Ascending aorta (tissue), 1 donor: ENCODE data around the genes NCAPH2, KLHDC7B, SYCE3 and ACR.

DNA sequence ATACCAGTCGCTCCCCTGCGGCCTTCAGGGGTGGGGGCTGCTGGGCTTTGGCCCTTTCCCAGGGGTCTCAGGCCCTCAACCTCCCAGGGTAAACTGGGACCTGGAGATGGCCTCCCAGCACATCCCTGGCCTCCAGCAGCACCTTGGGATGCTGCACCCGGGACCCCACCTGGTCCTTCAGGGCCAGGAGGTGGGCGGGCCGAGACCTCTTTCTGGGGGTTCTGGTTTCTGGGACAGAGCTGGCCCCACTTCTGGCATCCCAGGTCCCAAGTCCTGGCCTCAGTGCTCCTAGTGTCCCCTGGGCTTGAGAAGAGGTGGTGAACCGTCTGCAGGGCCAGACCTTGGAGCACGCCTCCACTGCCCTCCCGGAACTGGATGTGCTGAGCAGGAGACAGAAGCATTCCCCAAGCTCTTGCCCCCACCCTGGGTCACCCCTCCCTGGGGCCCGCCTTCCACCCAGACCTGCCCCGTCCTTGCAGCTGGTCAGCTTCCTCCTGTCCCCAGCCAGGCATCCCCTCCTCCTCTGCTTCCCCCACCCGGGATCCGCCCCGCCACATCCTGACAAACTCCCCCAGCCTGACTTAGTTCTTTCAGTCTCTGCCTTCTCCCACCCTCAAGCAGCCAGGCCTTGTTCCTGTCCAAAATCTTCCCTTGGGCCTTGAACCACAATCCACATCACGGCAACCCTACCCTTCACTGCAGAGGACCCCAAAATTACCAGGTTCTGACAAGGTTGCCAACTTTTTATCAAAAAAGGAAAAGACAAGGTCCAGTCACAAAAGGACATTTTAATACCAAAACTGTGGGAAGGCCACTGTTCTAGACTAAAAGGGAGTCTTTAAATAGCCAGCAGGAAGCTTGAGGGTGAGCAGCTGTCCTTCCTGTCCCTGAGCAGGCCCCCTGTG, 1.1 kb upstream of the PLXNB2 start:
- PRO-cap: no peak

GRCh38 chr22:50373968-50374559, 30.9 kb downstream of the PPP6R2 start:
- PRO-cap: no peak

DNA sequence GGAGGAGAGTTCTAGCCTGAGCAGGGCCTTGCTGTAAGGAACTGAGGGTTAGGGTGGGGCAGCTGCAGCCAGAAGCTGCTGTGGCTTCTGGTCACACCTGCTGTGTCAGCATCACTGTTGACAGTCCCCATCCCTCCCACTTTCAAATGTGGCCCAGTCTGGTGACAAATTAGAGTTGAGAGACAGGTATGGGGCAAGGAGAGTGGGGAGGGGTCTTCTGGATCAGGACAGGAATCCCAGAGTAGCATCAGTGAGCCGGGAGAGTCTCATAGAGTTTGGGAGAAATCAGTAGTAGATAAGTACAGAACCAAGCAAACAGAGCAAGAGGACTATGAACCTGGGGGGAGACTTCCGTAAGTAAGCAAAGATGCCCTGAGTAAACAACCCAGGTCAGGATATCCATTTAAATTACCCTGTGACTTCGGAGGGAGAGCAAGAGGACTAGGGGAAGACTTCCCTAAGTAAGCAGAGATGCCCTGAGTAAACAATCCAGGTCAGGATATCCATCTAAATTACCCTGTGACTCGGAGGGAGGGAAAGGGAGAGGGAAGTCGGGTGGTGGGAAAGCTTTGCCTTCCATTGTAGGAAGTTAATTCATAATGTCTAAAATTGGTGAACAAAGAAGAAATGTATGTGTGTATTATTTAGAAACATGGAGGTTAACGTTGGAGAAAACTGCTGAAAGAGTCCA, 53.8 kb downstream of the PPP6R2 start:
- PRO-cap: no peak

DNA sequence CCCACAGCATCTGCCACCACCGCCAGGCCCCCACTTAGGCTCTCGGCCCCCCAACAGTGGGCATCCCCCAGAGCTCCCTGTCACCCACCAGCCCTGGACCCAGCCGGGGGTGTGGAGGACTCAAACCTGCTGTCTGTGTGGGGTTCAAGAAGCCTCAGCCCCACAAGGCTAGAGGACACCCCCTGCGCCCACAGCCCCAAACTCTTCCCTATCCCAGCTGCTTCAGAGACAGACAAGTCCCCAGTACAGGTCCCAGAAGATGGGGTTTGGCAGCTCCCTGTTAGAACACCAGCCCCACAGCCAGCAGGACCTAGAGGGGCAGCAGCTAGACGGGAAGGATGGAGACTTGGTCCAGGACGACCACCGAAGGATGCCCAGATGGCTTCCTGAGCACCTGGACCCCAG, 6.0 kb downstream of the SBF1 start:
- PRO-cap: no peak

GRCh38 chr22:50507852-50509064, at the start of gene NCAPH2:
Gene NCAPH2 (plus strand): TSS chr22:50508224.
- PRO-cap: unidirectional peak, plus-strand start at chr22:50508258

DNA sequence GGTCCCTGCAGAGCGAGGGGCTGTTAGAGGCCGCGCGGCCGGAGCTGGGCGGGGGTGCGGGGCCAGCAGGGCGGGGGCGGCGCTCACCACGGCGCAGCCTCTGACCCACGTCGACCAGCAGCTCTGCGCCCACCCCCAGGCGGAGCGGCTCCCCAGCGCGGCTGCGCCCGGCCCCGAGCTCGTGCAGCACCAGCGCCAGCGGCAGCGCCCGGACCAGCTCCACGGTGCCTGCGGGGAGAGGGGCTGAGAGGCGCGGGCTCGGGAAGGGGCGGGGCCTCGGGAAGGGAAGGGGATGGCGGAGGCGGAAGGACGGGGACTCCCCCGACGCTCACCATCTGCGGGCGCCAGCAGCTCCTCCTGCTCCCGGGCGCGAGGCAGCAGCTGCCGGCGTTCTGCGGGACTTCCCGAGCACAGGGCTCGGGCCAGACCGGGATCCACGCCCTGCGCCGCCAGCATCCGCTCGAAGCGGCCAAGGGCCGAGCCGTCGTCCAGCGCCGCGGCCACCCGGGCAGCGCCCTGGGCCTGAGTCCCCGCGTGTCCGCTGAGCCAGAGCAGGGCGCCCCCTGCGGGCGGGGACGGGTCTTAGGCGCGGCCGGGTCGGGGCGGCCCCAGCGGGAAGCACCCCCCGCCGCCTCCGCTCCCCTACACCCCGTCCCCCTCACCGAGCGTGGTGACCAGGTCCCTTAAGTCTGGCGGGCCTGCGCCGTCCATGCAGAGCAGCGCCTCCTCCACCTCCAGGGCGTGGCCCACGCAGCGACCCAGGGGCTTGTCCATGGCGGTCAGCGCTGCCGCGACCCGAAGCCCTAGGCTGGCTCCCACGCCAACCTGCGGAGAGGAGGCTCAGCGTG, 740 bp upstream of the SCO2 start:
- PRO-cap: no peak

DNA sequence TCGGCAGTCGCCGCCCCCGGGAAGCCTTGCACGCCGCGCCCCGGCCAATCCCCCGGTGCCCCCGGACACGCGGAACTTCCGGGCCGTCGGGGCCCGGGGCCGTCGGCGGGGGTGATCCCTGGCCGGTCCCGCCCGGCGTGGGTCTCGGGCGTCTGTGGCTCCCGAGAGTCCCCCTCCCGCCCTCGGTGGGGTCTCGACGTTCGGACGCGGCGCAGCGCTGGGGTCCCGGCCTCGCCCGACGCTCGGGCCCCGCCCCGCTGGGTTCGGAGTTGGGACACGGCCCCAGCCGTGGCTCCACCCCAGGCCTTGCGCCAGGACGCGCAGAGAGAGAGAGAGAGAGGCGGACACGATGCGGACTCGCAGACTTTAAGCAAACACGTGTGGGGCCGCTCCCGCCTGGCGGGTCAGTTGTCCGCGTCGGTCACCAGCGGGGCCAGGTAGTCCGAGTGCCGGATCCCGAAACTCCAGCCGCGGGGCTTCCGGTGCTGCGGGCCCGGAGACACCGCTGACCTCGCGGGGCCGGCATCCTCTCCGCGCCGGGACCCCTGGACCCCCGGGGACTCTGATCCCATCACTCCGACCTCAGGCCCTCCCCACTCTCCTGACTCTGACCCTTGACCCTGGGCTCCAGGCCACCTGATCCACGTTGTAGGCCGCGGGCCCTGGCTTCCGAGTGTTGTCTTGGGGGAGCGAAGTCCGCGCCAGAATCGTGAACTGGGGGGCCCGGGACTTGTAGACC, 433 bp upstream of the TYMP start:
- PRO-cap: unidirectional peak, plus-strand start at position 314 of the sequence

- PRO-cap: no peak
Observed at GRCh38 chr22:50537704-50538715, 5.7 kb upstream of the ODF3B start.

- PRO-cap: no peak
Observed at GRCh38 chr22:50545553-50546139, at the start of gene KLHDC7B. Gene KLHDC7B (plus strand): TSS chr22:50545899.

GRCh38 chr22:50562803-50563836, at the start of gene SYCE3:
Gene SYCE3 (minus strand): TSS chr22:50562919.
- PRO-cap: no peak

DNA sequence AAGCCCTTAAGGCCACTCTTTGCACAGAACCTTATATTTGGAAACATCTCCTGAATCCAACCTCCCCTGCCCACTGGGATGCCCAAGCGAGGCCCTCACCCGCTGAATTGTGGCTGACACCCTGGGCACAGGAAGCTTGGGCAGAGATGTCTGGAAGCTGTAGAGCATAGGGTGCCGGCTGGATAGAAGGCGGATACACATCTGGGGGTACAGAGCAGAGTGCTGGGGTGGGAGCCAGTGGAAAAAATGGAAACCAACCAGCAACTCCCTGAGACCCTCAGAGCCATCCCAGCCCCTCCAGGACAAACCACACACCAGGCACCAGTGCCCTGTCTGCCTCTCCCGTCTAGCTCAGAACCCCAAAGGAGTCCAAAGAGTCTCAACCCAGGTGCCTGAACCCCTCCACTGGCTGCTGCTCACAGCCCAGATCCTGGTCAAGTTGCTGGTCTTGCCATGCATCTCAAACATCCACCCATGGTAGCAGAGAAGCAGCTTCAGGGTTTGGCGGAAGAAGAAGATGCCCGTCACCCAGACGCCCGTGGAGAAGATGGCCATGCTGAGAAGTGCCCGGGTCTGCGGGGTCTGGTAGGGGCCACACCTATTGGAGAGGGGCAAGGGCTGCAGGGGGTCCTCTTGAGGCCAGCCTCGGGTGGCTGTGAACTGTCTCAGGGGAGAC, 1.7 kb downstream of the CPT1B start:
- PRO-cap: no peak

DNA sequence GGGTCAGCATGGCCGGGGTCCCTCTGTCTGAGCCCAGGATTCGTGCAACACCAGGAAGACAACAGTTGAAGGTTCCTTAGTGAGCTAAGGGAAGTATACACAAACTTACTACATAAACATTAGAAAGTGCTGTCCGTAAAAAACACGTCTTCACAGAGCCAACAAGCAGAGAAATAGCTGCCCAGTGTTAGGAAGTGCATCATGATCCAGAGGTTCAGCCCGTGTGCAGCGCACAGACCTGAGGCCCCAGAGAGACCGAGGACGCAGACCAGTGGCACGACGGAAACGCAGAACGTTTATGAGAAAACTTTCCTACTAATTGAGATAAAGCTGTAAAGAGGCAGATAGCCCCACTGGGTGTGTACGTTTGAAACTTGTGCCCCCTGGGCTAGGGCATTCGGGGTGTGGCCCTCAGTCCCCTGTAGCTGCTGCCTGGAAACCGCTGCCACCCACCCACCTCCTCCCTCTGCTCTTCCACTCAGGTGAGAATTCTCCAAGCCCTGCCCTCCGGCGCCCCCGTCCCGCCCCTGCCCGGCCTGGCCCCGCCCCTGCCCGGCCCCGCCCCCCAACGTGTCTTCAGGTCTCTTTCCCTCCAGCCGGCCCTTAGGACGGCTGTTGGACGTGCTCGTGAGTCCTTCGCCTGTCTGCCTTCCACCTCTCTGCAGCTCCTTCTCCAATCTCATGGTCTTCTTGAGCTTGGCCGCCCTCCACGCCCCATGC, 11.9 kb downstream of the MAPK8IP2 start:
- PRO-cap: no peak

GRCh38 chr22:50672173-50673202, 44.5 kb upstream of the ARSA start:
- PRO-cap: no peak

GRCh38 chr22:50695420-50696642, 42.2 kb upstream of the ACR start:
- PRO-cap: no peak

- PRO-cap: no peak
Observed at GRCh38 chr22:50700796-50701384, 37.1 kb upstream of the ACR start.

DNA sequence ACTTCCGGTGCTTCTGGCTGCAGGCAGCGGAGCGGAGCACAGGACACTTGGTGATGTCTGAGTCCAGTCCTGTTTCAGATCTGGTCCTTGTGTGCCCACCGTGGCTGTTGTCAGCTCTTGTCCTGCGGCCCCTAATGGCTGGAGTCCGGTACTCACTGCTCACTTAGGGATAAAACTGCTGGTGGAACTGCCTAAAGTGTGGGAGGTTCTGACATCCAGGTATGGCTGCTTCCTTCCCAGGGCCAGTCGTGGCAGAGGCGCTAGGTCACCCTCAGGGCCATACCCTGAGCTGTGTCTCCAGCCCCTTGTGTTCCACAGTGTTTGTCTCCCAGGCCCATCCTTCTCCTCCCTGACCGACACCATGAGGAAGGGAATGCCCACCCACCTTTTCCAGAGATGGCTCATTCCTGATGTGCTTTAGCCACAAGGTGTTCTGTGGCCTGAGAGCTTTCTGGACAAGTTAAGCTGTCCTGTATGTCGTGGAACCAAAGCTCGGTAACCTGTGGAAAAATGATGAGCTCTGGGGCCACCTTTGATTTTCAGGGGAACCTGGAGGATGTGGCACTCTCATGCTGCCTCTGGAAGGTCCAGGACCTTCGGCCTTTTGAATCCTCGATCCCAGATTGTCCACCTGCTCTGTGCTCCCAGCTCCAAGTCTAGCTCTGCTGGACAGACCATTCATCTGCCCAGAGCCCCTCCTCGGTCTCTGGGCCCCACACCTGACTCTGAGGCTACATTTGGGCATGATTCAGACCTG, 12.3 kb upstream of the ACR start:
- PRO-cap: no peak

GRCh38 chr22:50737817-50738428, at the start of gene ACR:
Gene ACR (plus strand): TSS chr22:50738204.
- PRO-cap: no peak